SJCRH30 (cell line): ENCODE measurements around a stretch of chr13.

DNA sequence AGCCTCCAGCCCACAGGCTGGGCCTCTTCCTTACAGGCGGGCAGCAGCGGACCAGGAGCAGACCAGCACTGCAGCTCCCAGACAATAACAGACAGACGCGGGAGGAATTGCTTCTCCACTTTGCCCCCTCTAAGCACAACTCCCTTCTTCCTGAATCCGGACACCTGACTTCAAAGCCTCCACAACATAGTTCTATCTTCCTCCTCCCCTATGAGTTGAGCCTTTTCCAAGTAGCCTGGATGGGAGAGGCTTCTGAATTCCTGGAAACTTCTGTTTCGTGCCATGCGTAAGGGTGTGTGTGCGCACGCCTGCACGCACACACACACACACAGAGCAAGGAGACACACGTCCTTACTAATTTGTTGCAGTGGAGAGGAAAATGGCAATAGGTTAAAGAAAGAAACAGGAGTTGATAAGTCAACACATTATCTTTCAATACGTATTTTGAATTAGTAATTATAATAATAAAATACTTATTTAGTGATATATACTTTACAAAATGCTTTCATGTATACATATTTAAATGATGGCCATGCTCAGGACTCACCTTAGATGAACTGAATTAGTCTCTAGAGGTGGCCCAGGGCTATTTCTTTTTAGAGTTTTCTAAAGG is 338.0 kb upstream of the ARGLU1 start:
- RAMPAGE, long total RNA, result no peak

- RAMPAGE, long total RNA, result no peak
Observed at GRCh38 chr13:106918941-106920328, 351.5 kb upstream of the ARGLU1 start.

DNA sequence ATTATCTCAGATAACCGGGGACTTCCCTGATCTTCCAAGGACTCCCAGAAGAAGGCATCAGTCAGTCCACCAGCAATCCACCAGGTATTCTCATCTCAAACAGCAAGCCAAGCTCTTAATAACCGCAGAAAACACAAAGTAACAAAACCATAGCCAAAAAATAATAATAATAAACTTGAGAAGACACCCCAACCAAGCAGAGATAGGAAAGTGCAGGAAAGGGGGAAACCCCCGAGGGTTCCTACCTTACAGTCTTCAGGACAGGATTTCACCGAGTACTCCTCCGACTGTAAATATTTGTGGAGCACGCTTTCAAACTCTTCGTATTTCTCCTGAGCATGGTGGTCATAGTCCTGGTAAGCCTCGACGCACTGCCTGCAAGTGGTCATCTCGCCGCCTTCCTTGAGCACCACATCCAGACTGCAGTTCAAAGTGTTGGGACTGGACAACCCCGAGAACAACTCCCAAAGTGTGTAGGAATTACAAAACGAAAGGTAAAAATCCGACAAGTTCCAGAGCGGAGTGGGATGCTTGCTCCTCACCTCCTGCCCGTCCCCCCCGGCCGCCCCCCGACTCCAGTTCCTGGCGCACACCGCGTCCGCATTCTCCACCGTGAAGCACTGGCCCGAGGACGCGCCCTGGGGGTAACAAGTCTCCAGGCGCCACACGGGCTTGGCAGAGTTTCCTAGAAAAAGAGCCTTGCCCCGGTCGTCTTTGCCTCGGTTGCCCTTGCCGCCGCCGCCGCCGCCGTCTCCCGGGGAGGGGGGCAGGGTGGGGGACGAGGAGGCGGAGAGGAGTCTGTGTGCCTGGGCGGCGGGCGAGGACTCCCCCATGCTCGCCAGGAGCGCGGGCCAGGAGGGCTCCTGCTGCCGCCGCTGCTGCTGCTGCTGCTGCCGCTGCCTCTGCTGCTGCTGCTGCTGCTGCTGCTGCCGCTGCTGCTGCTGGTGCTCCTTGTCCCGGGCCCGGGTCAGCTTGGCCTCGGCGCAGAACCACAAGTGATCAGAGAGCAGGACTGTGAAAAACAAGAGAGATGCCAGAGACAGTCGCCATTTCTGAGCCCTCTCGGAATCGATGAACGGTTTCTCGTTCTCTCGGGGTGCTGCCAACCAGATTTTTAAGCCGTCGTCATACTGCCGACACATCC is 1.5 kb downstream of the NALF1 start:
- RAMPAGE, long total RNA, result no peak

DNA sequence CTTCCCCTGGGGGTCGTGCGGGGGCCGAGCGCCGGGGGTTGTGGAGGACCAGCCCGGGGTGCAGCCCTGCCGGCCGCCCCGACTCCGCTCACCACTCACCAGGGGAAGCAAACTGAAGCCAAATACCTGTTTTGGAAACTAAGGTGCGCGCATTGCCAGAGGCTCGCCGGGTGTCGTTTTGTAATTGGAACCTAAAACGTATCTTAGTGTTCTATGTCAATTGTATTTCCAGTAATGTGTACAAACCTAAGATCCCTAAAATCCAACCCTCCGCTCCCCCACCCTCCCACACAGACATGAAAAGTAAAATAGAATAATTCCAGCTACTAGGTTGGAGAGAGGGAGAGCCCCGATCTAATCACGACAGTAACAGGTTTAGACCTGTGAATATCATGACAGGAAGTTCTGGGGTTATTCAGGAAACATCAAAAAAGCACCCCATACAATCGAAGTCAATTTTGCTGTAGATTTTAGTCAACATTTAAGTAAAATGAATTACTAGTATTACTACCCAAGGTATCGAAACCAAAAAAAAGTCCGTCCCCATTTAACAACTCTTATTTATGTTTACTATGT is 701 bp downstream of the ABHD13 start:
- RAMPAGE, long total RNA, result no peak

DNA sequence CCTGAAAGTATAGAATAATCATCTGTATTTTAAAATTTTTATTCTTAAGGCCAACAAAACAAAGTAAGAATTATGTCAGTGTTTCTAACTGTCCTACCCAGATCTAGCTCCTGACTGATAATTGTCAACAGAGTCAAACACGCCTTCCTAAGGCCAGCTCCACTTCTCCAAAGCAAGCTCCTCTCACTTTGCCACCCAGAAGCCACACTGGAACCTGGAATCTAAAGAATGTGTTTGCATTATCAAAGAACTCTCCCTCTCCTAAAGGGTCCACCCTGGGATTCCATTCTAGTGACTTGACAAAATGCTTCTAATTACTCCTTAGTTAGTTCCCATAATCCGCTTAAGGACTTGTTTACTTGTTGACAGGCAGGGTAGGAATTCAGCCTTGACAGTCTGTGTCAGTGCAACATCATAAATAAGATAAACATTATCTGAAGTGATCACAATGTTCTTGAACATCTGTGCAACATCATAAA is 512.3 kb downstream of the IRS2 start:
- RAMPAGE, long total RNA, result no peak

DNA sequence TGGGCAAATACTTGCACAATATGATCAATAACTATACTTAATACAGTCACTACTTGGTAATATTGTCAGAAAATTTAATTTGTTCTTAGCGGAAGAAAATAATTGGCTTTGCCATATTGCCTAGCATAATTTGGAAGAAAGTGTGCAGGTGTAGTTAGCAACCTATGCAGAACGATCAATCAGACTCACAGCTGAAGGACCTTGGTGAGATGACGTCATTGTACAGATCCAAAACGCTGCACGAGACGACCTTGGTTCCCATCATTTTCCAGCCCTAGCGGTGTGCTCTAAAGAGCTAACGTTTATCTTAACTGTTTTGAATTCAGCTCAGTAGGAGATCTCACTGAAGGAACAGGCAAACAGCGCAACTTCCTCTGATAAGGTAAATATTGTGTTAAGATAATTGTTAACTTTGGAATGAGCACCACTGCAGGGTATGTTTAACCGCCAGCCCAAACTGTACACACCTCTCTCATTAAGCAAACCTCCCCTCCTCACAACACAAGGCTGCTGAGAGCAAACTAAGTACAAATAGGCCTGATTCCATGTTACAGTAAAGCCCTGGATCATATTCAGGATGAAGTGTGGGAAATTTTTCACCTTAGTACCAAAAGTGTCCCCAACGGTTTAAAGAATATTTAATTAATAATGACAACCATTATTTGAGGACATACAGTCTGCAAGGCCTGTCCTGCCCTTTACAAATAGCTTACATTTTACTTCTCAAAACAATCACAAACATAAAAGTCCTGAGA is 476.3 kb downstream of the IRS2 start:
- RAMPAGE, long total RNA, result no peak

- RAMPAGE, long total RNA, result no peak
Observed at GRCh38 chr13:109331894-109332961, 454.2 kb downstream of the IRS2 start.

DNA sequence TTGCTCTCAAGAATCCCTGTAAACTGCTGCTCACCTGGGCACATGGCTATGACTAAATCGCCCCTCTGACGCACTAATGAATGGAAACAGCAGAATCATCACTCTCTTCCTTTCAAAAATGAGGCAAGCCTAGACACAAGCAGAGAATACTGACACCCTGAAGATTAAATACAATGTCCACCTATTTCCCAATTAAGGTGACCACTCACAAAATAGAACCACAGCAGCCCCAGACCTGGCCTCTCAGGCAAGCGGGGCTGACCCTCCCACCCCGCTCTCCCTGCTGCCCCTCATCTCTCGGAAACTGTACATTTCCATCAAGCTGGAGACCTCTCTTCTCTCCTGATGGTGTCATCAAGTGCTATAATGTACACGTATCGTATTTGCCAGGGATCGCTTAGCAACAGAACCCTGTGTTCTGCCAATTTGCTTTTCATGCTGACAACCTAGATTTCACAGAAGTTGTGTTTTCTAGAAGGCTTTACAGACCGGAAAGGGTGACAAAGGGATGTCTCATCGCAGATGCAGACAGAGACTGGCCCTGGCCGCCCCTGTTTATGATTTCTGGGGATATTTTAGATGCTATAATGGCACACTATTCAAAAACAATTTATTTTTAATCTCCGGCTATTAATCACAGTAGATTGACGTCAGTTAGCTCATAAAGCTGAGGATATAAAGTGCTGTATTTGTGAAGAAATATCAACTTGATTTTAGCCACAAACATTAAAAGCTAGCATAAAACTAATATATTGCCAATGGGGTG is 291.6 kb downstream of the IRS2 start:
- RAMPAGE, long total RNA, result no peak

DNA sequence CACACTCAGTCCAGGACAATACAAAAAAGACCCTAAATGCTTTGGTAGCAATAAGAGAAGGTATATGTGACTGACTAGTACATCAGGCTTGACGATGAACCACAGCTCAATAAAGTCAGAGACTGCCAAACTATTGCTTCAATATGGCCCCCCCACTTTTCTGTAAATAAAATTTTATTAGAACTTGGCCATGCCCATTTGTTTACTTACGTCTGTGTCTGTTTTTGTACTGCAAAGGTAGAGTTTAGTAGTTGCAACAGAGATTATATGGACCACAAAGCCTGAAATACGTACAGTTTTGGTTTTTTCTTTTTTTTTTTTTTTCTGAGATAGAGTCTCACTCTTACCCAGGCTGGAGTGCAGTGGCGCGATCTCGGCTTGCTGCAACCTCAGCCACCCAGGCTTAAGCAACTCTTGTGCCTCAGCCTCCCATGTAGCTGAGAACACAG is 136.6 kb downstream of the IRS2 start:
- RAMPAGE, long total RNA, result no peak

DNA sequence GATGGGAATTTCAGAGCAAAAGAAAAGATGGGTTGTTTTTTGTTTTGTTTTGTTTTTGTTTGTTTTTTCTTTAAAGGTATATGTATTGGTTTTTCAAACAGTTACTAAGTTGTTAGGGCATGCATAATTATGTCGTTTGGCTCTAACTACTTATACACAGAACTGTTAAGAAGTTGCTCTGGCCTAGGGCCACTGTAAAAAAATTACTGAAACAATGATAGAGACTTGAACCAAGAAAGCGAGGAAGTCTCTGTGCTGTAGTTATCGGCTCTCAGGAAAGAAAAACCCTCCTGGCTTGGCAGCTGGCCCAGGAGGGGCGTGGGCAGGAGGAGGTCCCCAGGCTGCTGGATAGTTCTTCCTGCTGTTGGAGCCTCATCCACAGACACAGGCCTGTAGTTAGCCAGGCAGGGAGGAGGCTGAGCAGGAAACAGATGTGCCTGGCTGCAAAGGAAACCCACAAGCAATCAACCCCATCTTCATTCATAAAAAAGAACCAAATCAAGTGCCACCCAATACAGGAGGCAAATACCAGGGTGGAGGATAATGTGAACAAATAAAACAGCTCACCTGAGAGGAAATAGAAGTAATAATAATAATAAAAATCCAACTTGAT is 86.3 kb downstream of the IRS2 start:
- RAMPAGE, long total RNA, result no peak

DNA sequence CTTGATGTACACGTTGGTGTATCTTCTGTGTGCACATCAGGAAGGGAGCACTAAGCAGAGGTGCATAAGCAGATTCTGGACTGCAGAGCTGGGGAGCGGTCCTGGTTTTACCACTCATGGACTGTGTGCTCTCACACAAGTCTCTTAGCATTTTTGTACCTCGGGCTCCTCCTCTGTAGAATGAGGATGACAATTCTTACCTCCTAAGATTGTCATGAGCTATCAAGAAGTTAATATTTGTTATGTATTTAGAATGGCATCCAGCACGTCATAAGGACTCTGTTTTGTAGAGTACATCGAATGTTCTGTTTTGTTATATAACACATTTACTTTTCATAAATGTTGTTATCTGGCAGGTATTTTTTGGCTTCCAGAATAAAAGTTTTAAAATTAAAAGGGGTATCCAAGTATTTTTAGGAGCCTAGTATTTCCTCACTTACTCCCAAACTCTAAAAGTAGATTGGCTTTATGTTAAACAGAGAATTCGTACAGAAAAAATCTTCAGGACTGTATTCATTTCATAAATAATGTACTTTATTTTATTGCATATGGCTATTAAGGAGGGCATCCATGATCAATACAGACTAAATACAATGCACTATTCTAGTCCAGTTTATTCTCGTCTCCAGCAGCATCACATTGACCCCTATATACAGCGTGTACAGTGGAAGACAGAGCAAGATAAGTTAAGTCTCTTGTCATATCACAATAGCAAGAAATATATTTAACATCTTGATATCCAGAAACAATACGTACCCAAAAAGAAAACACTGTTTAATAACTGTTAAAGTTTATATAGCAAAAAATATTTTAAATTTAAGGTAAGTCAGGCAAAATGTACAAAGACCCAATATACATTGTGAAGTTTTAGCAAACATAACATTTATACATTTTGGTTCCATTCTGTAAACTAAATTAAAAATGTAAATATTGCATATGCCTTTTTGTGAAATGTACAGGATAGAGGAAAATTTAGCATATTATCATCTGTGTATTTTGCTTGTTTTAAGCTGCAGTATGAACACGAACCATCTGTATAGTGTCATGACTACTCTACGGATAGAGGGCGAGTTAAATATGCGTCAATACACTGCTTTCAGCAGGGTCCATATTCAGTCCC is 32.7 kb downstream of the IRS2 start:
- RAMPAGE, long total RNA, result no peak

- RAMPAGE, long total RNA, result no peak
Observed at GRCh38 chr13:109781509-109782119, 4.8 kb downstream of the IRS2 start.

GRCh38 chr13:110024377-110024779 is 238.0 kb upstream of the IRS2 start:
- RAMPAGE, long total RNA, result no peak

DNA sequence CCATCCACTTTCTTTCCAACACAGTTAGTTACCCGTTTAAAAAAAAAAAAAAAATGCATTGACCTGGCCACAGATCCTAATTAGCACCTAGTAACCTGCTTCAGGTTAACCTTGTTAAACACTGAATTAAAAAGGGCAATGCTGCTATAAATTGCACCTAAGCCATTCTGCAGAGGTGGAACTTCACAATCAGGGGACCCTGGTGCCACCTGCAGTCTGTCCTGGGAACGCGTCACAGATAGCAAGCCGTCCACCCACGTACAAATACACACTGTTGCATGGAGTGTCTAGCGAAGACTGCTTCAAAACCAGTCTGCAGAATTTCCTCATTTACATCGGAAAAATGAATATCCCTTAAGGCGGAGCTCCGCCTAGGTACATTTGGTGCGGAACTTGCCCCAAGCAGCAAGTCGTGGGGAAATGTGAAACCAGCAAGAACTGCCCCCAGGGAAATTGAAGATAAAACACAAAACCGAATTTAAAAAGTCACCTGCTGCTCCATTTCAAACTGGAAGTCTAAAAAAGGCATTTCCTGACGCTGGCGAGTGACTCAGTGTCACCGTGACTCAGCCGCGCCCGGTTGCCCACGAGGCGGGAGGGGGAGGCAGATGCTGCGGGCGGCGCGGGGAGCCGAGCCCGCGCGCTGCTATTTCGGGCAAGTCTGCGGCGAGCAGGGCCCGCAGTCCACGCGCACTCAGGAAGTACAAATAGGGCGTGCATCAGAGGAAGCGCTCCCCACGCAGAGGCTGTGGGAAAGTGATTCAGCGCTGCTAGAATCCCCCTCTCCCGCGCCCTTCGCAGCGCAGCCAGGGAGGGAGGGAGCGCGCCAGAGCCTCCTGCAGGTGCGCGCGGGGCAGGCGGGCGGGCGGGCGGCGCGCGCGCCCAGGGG is 169.1 kb downstream of the COL4A1 start:
- RAMPAGE, long total RNA, result no peak

GRCh38 chr13:110162108-110162495 is 144.9 kb downstream of the COL4A1 start:
- RAMPAGE, long total RNA, result no peak

- RAMPAGE, long total RNA, result no peak
Observed at GRCh38 chr13:110221370-110222139, 85.4 kb downstream of the COL4A1 start.

DNA sequence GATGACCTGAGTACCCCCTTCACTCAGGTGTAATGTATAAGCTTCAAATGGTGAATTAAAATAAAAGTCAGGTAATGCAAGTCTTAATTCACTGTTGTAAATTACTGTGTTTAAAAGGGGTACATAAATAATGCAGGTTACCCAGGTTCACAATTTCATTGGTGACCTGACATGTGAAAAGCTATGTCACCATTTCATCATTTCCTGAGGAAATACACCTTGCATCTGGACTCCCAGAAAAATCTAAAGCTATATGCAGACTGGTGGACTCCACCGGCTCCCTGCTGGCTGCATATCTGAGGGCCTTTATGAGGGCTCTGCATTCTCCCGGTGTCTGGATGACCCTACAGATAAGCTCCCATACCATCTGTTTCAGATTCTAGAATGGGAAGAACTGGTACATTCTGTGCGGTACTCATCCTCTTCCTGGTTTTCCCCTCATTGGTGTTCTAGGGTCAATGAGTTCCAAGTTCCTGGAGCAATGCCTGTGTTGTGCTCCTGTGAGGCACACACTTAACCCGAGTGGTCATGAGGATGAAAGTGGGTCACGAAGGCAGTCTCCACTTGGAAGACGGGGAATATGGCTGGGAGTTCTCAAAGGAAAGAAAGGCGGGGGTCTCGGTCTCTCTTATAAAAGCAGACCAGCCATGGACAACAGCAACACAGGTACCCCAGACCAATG is 60.5 kb downstream of the COL4A1 start:
- RAMPAGE, long total RNA, result no peak

- RAMPAGE, long total RNA, result no peak
Observed at GRCh38 chr13:110424568-110425204, 117.6 kb downstream of the COL4A2 start.

DNA sequence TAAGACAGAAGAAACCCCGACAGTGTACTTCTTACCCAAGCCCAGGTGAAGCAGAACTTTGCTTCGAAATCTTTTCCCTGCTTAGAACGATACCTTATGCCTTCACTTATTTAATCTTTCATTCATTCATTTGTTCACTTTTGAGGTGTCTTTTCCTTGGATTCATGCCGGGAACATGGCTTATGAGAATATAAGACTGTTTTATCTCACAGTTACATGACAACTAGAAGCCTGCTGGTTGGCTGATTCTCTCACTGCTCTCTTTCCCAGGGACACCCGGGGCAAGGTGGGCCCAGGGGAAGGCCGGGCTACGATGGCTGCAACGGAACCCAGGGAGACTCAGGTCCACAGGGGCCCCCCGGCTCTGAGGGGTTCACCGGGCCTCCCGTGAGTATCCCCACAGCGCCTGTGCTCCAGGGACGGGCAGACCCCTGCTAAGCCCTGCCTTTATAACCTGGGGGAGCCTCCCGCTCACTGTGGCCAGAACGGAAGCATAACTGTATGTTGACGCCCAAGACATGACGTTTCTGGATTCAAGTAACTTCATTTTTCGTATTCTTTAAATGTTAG is 121.2 kb downstream of the COL4A2 start:
- RAMPAGE, long total RNA, result no peak

- RAMPAGE, long total RNA, result no peak
Observed at GRCh38 chr13:110449406-110449954, 112.0 kb downstream of the RAB20 start.